Hair follicle dermal papilla cell (primary cell): ENCODE data around the genes TBC1D26 and ZNF287.

DNA sequence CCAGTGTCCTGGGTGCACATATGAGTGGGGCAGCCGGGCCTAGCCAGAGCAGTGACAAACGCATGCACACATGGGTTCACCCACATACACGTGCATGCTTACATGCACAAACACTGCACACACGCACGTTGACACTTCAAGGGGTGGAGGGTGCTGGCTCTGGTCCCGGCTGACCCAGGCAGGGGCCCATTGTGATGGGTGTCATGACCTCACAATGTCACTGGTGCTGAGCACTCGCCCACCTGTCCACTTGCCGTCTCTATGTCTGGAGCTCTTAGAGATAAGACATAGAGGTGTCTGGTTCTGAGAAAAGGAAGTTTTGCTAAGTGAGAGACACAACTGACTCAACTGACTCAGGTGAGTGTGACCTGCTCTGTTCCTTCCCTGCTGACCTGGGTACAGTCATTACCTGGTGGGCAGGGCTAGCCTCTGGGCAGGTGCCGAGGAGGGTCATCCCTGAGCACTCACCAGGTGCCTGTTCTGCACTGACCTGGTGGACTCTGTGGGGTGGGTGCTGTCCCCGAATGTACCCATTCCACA, at the start of gene TBC1D26:
TBC1D26 (plus strand) TSS at position 256 of the 540 bp plus-strand sequence.
- CAGE, long polyA plus RNA = no peak

DNA sequence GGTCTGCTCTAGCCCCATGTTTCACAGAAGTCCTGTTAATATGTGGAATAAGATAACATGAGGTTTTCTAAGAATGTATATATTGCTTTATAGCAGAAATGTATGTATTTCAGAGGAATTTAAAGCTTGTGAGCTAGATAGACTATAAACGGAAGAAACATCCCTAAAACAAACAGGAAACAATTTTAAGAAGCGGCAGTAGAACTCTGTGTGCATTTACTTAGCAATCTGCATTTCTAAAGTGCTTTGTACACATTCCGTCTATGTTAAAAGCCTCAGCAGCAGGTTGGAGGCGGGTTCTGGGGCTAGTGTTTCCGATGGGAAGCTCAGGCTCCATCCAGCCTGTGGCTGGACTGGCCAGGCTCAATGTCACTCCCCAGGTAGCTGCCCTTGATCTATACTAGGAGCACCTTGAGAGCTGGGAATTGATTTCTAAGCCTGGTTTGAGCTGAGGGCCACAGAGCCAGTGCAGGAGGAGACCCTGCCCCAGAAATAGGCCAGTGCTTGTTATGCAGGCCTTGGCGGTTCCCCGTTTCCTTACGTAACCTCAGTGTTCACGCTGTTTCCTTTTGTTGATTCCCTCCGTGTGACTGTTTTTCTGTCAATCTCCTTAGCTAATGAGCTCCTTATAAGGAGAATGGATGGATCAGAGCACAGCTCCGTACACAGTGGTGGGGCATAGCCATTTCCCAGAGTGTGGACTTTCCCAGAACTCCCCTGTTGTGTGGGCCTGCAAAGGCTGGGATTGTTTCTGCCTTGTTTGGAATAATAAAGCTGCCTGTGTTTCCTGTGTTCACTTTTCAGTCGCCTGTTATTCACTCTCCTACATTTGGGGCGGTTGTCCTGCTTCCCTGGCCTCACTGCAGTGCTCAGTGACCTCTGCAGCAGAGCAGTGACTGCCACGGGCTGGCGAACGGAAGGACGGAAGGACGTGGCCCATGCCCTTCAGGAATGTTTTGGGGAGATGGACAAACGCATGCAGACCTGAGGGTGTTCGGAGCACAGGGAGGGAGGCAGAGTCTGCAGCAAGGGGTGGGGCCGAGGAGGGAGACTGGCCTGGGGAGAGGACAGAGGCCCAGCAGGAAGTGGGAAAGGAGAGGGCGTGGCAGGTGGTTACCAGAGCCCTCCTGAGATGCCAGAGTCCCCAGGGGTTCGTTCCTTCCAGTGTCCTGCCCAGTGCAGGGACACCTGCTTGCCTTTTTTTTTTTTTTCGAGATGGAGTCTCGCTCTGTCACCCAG, 21.5 kb downstream of the ADORA2B start:
- CAGE, long polyA plus RNA = no peak

GRCh38 chr17:15980819-15981816, 18.4 kb downstream of the ZSWIM7 start:
- CAGE, long polyA plus RNA = no peak

GRCh38 chr17:16243785-16244131, 26.7 kb downstream of the PIGL start:
- CAGE, long polyA plus RNA = no peak

- CAGE, long polyA plus RNA = no peak
These were observed 66.4 kb downstream of the CENPV start for GRCh38 chr17:16286883-16287271.

- CAGE, long polyA plus RNA = no peak
These were observed 2.1 kb upstream of the UBB start for GRCh38 chr17:16378707-16379283.

- CAGE, long polyA plus RNA = no peak
These were observed 12.8 kb downstream of the TRPV2 start for GRCh38 chr17:16427810-16428833.

DNA sequence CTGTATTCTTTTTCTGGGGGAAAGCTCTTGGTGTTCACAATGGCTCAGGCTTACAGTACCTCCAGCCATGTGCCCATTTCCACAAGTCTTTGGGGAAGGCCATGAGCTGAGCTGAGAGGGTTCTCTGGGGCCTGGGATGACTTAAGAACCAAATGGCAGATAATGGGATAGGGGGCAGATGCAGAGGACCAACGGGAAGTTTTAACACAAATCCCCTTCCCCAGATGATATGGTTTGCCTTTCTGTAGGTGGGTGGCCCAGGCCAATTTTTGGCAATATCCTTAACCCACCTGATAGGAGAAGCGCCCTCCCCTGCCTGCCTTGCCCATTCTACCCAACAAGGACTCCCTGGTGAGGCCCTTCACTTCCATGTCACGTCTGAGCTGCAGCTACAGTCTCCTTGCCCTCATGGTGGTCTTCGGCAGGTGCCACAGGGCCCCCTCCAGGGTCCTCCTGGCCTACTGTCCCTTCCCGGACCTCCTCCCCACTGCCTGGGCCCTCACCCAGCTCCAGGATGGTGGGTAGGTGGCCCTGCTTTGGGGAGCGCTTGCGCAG, 27.9 kb downstream of the TRPV2 start:
- CAGE, long polyA plus RNA = no peak

DNA sequence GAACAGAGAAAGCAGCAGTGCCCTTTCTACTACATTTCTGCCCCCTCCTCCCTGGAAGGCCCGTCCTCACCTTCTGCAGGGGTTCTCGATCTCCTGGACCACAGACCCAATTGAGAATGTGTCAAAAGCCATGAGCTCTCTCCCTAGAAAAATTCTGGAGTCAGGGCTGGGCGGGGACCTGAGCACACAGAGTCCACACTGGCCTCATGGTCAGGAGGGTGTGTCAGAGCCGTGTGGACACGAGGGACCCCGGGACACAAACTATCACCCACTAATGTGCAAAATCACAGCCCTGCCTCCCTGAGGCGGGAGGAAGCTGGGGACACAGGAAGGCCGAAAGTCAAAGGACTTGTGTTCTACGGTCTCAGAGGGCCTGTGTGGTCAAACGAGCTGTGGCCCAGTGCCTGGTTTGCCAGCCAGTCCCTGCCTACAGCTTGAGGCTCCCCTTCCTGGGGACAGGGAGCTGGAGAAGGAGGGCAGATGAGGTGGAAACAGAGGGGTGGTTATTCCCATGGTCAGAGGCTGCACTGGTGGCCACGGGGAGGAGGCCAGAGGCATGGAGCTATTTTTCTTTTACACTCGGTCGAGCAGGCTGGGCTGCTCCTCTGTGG, 27.4 kb downstream of the LRRC75A start:
- CAGE, long polyA plus RNA = no peak

GRCh38 chr17:16471507-16472130, 20.4 kb downstream of the LRRC75A start:
- CAGE, long polyA plus RNA = no peak

DNA sequence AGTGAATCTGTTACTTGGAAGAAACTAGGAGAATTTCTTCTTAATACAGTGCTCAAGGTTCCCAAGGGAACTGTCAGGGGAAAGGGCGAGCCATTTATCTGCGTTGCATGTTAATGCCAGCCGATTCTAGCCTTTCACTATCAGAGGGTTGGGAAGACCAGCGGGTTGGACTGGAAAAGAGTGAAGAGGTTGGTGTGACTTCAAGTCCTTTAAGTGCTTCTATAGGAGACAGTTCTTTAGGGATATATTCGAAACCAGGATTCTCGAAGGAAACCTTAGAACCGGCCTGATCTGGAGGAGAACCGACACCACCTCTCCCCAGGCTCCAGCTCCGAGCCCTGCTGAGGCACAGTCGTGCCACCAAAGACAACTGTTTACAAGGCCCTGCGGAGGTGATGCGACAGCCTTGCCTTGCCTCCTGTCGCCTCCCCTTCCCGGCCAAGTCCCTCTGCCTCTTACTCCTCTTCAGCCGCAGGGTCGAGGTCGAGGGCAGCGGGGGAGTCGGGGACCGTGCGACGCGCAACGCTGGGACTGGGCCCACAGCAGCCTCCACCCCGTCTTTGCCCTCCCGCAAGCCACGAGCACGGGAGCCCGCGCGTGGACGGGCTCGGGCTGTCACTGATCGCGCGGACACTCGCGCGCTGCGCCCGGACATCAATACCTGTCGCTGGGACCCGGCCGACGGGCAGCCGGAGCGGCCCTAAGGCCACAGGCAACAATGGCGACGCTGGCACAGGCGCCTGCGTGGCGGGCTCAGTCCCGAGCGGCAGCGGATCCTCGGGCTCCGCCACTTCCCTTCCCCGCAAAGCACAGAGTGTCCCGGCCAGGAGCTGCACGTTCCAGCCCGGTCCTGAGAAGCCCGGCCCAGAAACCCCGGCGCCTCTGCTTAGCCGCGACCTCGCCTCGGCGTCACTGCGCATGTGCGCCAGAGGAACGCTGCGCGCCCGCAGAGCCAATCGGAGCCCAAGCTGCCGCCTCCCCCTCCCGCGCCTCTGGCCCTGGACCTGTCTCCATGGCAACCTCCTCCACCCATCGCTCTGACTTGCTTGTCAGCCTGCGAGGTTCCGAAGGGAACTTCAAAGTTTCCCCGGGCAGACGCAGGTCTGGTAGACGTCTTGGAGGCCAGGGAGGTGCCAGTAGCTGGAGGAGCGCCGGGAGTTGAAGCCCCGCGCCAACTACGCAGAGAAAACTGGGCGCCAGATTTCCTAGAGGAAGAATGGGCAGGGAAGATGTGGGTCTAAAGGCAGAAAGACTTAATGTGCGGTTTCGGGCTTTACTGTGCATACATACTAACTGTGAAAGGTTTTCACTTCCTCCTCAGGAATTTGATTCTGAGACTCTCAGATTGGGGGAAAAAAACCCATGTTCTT, at the start of gene ZNF287:
ZNF287 (minus strand) TSS at position 914 of the 1,370 bp plus-strand sequence.
- CAGE, long polyA plus RNA = no peak

DNA sequence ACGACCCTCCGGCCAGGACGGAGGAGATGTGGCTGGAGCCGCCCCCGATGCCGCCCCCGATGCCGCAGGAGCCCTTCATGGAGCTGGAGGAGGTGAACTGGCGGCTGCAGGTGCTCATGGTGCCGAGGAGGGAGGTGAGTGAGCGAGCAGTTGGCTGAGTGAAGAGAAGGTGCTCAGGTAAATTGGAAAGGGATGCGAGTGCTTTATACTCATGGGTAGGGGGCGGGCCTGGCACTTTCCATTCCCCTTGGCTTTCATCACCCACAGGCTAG, 132.3 kb downstream of the CCDC144A start:
- CAGE, long polyA plus RNA = no peak

GRCh38 chr17:17001907-17002283, 30.0 kb upstream of the TNFRSF13B start:
- CAGE, long polyA plus RNA = no peak

GRCh38 chr17:17036427-17036892, 5.8 kb upstream of the MPRIP start:
- CAGE, long polyA plus RNA = no peak

GRCh38 chr17:17109545-17110312, 67.5 kb downstream of the MPRIP start:
- CAGE, long polyA plus RNA = no peak

DNA sequence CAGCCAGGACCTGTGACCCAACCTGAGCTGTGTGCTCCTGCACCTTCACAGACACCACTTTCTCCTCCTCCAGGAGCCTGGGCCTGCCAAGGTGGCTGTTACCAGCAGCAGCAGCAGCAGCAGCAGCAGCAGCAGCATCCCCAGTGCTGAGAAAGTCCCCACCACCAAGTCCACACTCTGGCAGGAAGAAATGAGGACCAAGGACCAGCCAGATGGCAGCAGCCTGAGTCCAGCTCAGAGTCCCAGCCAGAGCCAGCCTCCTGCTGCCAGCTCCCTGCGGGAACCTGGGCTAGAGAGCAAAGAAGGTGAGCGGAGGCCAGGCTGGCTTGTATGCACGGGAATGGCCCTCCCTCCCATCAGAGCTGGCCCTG, 70.0 kb downstream of the PLD6 start:
- CAGE, long polyA plus RNA = no peak

- CAGE, long polyA plus RNA = no peak
These were observed 52.3 kb downstream of the PLD6 start for GRCh38 chr17:17153662-17154306.

DNA sequence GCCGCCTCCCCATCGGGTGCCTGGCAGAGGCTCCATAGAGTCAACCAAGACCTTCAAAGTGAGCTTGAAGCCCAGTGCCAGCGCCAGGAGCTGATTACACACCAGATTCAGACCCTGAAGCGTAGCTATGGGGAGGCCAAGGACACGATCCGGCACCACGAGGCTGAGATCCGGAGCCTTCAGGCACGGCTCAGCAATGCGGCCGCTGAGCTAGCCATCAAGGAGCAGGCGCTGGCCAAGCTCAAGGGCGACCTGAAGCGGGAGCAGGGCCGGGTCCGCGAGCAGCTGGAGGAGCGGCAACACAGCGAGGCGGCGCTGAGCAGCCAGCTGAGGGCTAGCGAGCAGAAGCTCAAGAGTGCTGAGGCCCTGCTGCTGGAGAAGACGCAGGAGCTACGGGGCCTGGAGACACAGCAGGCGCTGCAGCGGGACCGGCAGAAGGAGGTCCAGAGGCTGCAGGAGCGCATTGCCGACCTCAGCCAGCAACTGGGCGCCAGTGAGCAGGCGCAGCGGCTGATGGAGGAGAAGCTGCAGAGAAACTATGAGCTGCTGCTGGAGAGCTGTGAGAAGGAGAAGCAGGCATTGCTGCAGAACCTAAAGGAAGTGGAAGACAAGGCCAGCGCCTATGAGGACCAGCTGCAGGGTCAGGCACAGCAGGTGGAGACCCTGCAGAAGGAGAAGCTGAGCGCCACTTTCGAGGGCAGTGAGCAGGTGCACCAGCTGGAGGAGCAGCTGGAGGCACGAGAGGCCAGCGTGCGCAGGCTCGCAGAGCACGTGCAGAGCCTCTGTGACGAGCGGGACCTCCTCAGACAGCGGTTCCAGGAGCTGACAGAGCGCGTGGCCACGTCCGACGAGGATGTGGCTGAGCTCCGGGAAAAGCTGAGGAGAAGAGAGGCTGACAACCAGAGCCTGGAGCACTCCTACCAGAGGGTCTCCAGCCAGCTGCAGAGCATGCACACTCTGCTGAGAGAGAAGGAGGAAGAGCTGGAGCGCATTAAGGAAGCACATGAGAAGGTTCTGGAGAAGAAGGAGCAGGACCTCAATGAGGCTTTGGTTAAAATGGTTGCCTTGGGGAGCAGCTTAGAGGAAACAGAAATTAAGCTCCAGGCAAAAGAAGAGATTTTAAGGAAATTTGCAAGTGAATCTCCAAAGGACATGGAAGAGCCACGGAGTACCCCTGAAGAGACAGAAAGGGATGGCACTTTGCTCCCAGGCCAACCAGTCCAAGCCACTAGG, 41.6 kb downstream of the PLD6 start:
- CAGE, long polyA plus RNA = no peak

DNA sequence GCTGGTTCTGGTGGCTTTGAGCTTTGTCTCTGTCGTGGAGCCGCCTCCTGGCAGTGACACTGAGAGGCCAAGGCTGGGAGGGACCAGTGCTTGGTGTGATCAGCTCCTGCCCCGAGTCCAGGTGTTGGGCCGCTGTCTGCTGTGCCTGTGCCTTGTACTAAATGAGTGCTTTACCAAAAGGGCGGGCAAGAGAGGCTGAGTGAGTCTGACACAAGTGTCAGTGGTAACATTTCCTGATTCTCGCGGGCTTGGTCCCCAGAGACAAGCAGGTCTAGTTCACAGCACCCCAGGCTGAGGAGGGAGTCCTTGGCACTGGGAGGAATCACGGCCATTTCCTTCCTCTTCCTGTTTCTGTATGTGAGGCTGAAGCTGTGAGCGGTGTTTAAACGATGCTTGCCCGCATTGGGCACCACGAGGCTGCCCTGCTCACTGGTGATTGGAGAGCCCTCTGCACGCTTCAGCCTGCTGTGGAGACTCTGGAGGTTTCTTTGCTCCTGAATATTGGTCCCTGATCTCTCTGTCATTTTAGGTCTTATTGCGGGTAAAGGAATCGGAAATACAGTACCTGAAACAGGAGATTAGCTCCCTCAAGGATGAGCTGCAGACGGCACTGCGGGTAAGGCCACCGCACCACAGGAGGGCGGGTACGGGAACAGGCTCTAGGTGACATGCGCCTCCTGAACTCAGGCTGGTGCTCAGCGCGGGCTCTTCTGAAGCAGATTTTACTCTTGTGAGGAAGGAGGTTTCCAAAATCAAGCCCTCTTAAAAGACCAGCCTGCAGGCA, 30.0 kb downstream of the PLD6 start:
- CAGE, long polyA plus RNA = no peak

DNA sequence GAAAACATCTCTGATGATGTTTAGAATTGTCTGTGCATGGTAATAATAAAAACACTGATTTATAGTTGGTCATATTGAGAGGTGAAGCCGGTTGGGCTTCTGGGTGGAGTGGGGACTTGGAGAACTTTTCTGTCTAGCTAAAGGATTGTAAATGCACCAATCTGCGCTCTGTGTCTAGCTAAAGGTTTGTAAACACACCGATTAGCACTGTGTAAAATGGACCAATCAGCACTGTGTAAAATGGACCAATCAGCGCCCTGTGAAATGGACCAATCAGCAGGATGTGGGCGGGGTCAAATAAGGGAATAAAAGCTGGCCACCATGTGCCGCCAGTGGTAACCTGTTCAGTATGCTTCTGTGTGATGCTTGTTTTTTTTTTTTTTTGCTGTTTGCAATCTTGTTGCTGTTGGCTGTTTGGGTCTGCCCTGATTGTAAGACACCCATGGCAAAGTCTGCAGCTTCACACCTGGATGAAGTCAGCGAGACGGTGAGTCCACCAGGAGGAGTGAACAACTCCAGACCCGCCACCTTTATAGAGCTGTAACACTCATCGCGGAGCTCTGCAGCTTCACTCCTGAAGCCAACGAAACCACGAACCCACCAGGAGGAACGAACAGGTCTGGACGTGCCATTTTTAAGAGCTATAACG, 85.2 kb upstream of the MED9 start:
- CAGE, long polyA plus RNA = no peak